CD14-positive monocyte (primary cell): ENCODE measurements around a stretch of chr5.

DNA sequence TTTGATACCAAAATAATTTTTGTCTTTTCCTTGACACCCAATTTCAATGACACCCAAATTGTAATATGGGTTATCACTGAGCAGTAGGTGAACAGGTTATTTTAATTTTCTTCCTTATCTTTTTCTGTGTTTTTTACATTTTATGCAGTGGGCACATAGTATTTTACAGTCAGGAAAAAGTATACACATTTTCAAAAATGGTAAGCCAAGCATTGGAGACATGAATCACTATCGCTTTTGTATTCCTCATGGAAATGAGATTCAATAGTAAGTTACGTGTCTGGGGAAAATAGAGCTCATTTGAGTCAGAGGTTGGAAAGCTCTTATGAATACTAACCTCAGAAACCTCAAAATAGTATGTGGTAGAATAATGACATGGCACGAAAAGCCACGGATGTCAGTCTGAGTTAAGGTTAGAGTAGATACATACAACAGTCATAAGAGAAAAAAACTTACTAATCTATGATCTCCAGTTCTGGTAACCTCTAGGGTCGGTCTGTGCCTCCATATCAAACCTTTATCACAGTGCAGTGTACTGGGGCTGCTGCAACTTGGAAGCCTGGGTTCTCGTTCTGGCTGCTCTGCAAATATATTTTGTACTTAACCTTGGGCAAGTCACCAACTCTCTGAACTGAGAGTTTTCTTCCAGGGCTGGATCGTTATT, 31.6 kb downstream of the MAP1B start:
- CAGE, long polyA plus RNA = no peak

DNA sequence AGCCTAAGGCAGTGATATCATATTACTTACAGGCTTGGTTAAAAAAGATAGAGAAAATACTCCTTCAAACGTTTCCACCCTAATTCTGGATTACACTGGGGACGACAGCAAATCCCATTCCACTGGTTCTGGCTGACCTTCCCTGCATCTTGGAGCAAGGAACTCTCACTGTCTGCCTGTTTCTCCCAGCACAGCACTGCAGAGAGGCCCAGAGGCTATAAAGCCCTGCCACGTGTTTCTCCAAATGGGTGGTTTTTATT, 34.4 kb downstream of the MAP1B start:
- CAGE, long polyA plus RNA = no peak

- CAGE, long polyA plus RNA = no peak
These were observed 81.4 kb downstream of the MRPS27 start for GRCh38 chr5:72238564-72239043.

DNA sequence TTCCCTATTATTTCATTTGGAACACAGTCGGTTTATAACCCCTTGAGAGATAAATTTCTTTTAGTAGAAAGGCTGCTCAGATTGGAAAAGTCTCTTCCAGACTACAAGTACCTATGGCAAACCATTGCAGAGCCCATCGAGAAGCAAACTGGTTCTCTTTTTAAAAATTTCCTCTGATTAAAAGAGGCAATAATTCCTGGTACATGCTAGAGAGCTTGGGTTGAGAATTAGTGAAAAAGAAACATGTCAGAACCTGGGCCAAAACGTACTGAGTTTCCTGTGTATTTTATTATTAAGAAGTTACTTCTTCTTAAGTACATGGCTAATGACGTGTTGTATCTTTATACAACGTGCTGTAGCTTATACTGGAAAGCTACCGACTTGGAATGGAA, 43.3 kb downstream of the ZNF366 start:
- CAGE, long polyA plus RNA = no peak

DNA sequence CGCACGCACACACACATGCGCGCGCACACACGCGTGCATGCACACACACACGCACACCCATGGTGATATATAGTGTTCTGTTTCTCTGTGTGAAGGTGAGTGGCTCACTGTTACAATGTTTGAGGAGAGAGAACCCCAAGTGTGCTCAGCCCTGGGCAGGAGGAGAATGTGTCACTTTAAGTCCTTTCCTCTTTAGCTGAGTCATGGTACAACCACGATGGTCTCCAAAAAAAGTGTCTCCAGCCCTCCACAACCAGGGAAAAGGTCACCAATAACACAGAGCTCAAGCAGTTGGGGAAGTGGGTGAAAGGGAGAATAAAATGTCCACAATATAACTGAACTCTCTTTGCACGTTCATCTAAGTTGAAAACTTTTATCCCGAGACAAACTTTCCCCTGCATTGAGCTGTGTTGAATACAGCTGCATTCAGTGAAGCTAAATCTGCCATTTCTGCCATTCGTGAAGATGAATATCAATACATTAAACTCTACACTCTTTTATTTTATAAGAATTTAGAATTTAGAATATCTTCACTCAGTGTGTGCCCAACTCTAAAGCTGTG, 3.1 kb downstream of the ZNF366 start:
- CAGE, long polyA plus RNA = no peak

- CAGE, long polyA plus RNA = no peak
These were observed 67.3 kb downstream of the TNPO1 start for GRCh38 chr5:72883759-72884069.

- CAGE, long polyA plus RNA = no peak
These were observed 17.8 kb upstream of the FCHO2 start for GRCh38 chr5:72937723-72938779.

DNA sequence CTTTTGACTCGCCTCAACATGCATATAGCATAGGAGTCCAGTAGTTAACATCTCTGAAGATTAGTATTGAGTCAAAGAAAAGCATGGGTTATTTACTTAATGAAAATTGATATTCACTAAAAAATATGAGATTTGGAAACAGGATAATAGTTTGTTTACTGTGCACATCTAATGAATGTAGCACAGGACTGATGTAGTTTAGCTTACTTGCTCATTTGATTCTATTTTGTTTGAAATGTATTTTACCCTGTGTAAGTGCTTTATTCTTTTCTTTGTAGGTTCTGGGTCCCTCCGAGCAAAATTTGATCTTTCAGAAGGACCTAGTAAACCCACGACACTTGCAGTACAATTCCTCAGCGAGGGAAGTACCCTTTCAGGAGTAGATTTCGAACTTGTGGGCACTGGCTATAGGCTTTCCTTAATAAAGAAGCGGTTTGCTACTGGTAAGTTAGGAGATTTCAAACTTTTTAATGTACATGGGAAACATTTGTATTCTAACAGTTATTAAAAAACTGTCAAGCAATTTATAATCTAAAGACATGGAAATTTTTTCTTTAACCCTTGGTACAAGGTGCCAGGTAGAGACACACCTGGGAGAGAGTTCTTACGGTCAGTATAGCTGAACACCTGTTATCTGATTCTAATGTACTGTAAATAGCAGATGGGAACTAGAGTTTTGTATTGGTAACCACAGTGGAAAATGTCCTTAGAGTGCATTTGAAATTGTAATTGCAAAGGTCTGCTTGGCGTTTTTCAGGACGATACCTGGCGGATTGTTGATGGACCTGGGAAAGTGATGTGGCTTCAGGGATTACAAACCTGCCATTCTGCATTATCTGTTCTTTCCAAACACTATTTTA, 32.8 kb upstream of the TMEM171 start:
- CAGE, long polyA plus RNA = no peak

- CAGE, long polyA plus RNA = no peak
These were observed 626 bp downstream of the TMEM171 start for GRCh38 chr5:73120961-73121440.

- CAGE, long polyA plus RNA = no peak
These were observed 9.2 kb downstream of the TMEM174 start for GRCh38 chr5:73182145-73182695.

GRCh38 chr5:73370391-73371218, 78.0 kb downstream of the FOXD1 start:
- CAGE, long polyA plus RNA = no peak

DNA sequence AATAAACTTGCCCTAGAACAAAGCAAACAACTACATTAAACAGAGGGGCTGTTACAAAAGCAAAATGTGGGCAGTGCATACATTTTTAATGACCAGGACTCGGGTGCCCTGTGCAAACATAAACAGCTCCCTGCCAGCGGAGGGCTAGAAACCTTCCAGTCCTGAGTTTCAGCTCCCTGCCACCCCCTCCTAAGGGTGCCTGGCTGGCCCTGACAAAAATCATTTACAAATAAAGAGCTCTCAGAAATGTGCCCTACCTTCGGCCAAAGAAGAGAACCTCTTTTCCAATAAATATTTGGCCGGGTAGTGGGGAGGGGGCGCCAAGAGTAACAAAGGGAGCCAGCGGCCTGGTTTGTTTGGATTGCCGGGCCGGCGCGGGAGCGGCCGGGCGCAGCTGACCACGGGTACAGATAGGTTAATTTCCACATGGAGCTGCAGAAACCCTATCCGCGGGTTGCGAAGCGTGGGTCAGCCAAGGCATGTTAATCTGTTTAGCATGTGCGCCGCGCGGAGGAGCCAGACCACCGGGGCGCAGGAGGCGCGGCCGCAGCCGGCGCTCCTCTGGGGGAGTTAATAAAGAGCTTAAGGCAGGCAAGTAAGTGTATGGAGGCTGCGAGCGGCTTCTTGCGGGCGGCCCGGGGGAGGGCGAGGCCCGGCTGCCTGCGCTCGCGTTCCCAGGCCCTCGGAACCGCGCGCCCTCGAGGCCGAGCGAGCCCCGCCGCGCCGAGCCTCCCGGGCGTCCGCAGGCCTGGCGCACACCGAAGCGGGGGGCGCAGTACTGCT, 29.3 kb downstream of the FOXD1 start:
- CAGE, long polyA plus RNA = no peak

DNA sequence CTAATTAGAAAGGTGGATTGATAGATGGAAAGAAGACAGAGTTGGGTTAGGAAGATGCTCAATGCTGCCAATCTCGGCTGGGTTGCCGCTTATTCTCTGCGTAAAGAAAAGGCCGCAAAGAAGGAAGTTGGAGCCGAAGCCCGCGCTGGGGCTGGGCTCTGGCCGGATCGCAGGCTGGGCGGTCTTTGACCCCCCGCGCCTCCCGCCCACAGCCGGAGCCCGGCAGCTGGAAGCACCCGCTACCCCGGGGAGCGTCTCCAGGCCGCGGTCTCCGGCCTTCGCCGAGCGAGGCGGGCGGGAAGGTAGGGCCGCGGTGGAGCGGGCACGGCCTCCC, 12.1 kb downstream of the FOXD1 start:
- CAGE, long polyA plus RNA = no peak

DNA sequence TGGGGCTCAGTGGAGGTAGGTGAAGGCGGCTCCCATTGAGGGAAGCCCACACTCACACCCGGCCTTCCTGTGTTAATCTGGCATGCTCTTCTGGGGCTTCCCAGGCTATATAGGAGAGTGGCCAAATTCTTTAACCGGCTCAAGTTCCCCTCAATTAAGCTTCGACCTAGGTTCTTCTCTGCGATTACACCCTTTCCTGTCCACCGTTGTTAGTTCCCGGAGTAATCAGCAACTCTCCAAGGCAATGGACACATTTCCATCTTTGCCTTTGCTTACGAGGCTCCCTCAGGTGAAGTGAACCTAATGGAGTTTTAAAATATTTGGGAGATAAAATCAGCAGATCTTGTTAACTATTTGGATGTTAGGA, 338 bp downstream of the UTP15 start:
- CAGE, long polyA plus RNA = no peak

DNA sequence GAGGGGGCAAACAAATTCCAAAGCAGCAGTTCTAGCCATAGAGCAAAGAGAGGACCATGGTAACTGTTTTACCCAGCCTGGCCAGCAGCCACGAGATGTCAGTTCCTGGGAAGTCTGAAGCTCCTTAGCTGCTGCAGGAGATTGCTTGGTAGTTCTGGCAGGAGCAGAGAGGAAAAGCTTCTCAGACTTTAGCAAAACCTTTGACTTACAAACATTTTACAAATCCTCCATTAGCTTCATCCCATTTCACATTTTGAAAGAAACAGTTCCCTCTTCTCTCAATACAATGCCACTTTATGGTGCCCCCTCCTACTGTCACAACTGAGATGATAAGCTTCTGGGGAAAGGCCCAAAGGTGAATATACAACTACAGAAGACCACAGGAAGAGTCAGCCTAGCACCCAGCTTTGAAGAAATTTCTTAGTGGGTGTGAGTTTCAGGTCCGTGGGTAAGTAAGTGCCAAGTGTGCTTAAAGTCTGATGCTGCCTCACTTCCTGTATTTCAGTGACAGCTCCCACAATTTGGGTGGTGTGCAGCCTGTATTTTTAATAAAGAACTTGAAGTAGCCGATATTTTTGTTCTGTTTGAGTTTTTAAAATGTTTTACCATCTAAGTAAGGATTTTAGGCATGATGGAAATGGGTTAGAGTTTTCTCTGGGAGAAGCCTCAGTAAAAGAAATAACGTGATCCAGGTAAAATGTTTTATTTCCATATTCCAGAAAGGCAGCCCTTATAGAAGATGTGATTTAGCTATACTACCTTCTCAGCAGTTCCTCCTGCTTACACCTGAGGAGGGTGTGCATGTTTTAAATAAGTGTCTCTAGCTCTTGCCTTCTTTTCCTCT, 68.1 kb downstream of the ARHGEF28 start:
- CAGE, long polyA plus RNA = no peak

- CAGE, long polyA plus RNA = no peak
These were observed 88.0 kb downstream of the ARHGEF28 start for GRCh38 chr5:73713785-73714568.

- CAGE, long polyA plus RNA = no peak
These were observed 274.9 kb downstream of the ARHGEF28 start for GRCh38 chr5:73900778-73901469.

- CAGE, long polyA plus RNA = no peak
These were observed 398.8 kb downstream of the ENC1 start for GRCh38 chr5:74241716-74242206.

DNA sequence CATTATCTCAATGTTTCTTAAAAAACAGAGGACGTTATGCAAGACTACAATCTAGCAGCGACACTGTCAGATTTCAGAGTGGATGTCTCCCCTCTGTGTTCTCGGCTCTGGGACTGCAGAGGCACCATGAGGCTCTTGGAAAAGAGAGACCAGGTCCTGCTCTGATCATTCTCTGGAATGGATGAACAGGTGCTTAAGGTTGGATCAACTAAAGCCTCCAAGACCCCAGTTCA, 364.8 kb downstream of the ENC1 start:
- CAGE, long polyA plus RNA = no peak

GRCh38 chr5:74685911-74686650, 1.0 kb downstream of the HEXB start:
- CAGE, long polyA plus RNA = no peak